GM19239 (cell line): ENCODE measurements around a stretch of chr10.

DNA sequence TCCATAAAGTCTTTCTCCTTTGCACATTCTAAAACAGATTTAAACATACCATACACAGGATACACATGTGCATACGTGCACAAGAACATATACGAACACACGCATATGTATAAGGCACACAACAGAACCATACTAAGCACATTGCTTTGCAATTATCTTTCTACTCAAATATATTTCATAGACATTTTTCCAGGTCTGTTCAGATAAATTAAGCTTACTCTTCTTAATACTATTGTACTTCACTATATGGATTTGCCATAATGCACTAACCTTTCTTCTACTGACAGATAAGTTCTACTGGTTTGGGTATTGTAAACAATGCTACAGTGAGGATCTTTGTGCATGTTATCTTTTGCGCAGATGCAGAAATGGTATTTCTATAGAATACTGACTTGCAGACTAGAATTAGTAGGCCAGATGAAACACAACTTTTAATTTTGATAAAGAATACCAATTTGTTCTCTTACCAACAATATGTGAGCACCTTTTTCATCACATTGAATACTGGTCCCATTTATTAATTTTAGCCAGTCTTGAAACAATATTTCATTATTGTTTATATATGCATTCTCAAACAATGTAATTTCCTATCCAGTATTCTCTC is 50.0 kb downstream of the USP6NL start:
- RRBS, result no CpG with 5 or more reads among the region's 4 CpGs

GRCh38 chr10:11609398-11610061 is 1.9 kb downstream of the USP6NL start:
- RRBS, result no CpG with 5 or more reads among the region's 4 CpGs

DNA sequence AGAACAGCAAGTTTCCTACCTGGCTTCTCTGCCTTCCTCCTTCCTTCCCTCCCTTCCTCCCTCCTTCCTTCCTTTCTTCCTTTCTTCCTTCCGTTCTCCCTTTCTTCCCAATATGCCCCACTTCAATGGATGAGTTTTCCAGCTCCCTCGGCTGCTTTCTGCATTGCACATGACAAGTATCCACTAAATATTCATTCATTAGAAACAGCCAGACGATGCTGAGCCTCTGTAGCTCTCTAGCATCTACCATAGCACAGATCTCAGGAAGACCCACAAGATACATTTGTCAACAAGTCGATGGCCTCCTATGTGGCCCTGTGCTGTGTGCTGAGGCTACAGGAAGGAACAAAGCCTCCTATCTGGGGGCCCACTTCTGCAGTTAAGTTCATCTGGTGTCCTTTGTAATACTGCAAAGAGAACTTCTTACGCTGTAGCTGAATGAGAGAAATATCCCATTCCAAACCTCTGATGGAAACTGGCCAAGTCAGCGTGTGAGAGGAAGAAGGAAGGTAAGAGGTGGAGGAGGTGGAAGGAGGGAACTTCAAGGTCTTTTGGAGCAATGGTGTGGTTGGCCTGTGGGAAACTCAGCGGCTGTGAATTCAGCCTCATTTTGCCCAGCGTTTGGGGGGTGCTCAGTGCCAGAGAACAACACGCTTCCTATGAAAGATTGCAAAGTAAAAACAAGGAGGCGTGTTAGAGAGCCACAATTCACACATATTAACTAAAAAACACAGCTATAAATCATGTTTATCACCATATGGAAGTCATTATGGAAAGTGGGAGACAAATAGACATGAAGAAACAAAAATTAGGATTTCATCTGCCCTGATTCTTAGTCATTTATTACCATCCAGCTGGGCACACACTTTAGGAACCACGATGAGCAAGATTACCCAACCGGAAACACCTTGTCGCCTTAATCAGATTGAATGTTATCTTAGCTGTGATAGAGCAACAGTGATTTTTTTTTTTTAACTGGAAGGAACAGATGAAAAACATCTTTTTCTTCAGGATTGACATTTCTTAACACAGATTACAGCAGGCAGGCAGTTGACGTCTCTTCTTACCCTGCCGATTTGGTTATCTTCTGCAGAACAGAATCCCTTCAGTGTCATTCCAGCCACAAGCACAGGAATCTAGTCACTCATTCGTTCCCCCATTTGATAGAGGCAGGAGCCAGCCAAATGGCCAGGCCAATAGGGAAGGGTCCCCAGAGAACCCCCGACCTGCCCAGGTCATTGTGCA is 62.2 kb upstream of the USP6NL start:
- RRBS, result no CpG with 5 or more reads among the region's 17 CpGs

DNA sequence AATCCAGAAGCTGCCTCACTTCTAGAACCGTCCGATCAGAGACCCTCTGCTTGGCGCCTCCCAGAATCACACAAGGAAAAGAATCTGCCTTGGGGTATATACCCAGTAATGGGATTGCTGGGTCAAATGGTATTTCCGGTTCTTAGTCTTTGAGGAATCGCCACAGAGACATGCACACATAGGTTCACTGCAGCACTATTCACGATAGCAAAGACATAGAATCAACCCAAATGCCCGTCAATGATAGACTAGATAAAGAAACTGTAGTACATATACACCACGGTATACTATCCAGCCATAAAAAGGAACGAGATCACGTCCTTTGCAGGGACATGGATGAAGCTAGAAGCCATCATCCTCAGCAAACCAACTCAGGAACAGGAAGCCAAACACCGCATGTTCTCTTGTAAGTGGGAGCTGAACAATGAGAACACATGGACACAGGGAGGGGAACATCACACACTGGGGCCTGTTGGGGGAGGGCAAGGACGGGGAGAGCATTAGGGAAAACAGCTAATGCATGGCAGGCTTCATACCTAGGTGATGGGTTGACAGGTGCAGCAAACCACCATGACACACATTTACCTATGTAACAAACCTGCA is 58.1 kb upstream of the ECHDC3 start:
- RRBS, result no CpG with 5 or more reads among the region's 12 CpGs

GRCh38 chr10:11881956-11882457 is 58.9 kb downstream of the PROSER2 start:
- RRBS, result no CpG with 5 or more reads among the region's 5 CpGs

DNA sequence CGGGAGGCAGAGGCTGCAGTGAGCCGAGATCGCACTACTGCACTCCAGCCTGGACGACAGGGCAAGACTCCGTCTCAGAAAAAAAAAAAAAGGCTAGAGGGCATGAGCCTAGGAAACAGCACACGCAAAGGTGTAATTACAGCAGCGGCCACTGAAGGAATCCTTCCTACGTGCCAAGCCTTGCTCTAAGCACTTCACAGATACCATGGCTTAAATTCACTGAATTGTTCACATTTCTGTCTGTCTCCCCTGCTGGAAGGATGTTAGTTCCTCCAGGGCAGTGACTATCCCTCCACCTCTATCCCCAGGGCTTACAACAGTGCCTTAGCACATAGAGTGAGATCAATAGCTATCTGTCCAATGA is 92.9 kb downstream of the PROSER2 start:
- RRBS, result no CpG with 5 or more reads among the region's 8 CpGs

DNA sequence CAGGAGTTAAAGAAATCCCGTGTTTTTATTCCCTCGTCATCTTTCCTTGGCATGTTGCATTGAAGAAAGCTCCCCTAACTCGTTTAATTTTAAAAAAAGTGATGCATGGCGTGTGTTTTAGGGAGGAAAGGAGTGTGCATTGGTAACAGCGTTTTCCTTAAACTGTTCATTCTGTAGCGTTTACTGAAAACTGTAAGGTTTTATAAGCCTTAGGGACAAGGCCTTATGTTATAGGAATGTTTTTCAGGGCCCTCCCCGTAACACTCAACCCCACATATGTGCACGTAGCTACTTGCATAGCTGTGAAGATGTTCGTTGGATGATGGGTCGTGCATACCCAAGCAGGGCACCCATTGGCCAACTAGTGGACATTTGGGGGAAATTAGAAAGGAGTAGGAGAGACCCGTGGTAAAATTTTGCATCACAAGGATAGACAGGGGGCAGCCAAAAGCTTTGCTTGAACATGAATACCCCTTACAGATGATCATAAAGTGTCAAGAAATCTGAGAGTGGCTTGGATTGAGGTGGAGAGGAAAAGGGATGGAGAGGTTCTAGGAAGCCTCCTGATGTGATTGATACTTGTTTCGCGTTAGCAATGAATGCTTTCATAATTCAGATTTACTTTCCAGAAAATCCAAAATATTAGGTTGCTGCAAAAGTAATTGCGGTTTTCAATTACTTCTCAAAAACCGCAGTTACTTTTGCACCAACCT is 789 bp downstream of the SEC61A2 start:
- RRBS, result no CpG with 5 or more reads among the region's 15 CpGs

GRCh38 chr10:12149894-12150490 is 20.5 kb downstream of the SEC61A2 start:
- RRBS, result no CpG with 5 or more reads among the region's 9 CpGs

DNA sequence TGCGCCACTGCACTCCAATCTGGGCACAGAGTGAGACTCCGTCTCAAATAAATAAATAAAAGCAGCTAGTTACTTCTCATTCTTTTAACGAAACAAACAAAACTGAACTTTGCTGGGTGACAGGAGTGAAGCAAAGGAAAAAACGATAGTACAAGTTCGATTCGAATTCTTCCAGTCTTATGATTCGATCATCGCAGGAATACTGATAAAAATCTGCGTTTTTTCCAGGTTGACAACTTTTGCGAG is 654 bp downstream of the NUDT5 start:
- RRBS, result no CpG with 5 or more reads among the region's 10 CpGs

- RRBS, result no CpG with 5 or more reads among the region's 4 CpGs
Measured at GRCh38 chr10:12455798-12456447, 106.6 kb downstream of the CAMK1D start.

DNA sequence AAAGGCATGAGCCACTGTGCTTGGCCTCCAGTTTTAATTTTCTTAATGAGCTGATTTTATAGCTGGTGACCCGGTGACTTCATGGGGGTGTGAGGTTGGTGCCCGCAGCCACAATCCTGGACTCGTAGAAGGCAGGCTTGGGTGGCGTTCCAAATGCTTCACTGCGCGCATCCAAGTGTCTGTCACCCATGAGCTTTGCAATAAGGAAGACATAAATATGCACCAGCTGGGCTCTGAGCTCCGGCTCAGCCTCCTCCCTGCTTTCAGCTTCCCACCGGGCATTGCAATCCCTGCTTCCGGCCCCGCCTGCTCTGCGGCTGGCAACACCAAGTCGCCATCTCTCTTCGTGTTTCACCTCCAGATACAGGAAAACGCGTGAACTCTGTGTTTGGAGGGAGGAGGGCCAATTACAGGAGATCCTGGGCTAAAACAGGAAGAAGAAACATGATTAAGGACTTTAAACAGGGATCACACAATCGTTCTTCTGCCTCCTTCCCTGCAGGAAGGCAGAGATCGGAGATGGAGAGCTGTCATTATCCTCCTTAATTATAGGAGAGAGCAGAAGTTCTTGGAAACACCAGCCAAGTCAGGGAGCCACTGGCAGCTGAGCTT is 134.7 kb downstream of the CAMK1D start:
- RRBS, result no CpG with 5 or more reads among the region's 17 CpGs

DNA sequence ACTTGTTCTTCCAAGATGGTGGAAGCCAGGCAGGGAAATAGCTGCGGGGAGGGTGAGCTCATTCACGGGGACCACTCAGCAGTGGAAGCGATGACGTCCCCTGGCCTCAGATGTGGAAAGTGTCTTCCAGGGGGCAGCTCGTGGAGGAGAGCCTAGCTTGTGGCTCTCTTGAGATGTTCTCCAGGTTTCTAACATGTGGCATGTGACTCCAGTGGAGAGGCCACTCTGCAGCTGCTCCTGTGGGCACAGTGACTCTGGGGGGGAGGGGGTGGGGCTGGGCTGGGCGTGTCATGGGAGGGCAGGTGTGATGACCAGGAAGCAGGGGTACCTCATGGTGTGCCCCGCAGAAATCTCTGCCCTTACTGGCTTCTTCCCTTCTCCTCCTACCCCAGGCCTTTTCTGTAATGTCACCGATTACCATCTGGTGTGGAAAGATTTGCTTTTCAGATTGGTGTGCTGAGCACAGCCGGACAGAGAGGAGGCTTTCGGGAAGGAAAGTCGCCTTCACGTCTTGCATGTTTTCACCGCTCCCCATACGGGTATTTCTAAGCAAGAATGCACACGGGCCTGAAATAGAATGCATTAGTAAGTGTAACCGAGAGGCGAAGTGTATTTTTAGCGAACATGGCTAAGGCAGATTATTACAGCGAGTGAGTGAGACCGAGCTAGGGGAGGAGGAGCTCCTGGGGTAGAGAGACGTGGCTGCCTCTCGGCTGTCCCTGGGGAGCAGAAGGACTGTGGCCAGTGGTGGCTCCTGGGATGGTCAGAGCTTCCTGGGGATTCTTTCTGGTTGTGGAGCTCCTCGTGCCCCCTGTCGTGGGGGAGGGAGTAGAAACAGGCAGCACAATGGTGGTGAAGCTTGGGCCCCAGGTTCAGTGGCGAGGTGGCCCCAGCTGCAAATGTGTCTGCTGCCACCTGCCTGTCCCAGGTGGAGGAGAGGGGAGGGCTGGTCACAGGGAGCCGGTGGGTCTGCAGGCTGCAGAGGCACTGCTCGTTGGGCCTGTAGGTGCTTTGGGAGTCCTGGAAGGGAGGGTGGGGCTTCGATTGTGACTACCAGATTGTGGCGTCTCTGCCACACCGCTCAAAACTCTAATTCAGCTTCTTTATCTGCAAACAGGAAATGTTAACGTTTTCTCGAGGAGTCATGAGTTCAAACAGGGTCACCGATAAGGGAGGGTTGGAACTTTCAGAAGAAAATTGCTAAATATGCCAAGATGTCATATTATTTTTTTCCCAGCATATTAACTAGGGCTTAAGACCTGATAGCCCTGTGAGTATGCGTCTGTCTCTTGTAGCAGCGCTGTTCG is 135.7 kb downstream of the CAMK1D start:
- RRBS, result no CpG with 5 or more reads among the region's 36 CpGs

DNA sequence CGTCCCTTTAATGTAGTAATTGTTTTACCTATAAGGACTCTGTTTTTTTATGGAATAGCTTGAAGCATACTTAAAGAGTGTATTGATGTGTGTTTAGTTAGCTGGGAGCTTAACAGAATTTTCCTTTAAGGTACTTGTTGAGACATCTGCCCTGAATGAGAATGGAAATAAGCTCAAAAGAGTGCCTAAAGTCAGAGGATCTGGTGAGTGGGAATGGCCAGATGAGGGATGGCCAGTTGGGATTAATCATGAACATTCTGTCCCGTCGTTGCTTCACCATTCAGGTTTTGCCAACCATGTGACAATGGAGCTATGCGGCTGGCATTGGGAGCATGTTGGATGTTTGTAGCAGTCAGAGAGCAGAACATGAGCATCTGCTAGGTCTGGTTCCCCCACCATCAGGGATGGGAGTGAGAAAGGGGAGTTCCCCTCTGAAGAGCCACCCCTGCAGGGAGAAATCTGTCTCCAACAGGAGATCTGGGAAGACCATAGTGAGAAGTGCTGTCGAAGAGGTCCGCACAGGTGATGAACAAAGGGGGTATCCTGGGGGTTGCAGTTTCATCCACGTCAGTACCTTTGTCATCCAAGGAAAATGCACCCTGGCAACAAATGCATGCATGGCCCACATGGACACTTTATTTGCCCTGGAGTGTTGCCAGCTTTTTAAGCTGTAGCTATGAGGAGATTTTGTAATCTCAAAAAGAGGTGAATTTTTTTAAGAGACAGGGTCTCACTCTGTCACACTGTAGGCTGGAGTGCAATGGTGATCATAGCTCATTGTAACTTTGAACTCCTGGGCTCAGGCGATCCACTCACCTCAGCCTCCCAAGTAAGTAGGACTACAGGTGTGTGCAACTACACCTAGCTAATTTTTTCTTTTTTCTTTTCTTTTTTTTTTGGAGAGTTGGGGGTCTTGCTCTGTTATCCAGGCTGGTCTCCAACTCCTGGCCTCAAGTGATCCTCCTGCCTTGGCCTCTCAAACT is 190.2 kb downstream of the CAMK1D start:
- RRBS, result no CpG with 5 or more reads among the region's 8 CpGs

GRCh38 chr10:12598910-12599690 is 249.8 kb downstream of the CAMK1D start:
- RRBS, result no CpG with 5 or more reads among the region's 10 CpGs

DNA sequence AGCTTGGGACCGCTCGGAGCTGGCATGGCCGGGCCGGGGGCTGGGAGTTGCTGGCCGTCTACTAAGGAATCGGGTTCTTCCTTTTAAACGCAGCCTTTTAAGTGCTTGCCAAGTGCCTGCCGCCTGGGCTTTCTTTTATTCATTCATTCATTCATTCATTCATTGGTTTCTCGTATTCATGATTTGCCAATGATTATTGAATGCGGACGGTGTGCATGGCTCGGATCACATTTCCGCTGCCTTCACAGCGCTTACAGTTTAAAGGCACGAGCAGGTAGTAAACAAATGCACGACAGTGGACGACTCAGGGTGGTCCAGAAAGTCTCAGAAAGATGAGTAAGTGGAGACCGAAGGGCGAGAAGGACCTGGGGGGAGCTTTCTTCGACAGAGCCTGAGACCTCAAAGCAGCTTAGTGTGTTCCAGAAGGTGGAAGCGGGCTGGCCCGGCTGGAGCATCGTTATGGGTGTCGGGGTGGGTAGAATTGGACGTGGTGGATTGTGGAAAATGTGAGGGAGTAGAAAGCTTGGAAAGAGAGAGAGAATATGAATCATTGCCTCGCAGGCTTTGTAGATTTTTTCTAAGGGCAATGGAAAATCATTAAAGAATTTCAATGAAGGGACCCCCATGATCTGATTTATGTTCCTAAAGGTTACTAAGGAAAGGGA is 529 bp downstream of the MCM10 start:
- RRBS, result 0% methylated on average over 3 of the region's 26 CpGs

DNA sequence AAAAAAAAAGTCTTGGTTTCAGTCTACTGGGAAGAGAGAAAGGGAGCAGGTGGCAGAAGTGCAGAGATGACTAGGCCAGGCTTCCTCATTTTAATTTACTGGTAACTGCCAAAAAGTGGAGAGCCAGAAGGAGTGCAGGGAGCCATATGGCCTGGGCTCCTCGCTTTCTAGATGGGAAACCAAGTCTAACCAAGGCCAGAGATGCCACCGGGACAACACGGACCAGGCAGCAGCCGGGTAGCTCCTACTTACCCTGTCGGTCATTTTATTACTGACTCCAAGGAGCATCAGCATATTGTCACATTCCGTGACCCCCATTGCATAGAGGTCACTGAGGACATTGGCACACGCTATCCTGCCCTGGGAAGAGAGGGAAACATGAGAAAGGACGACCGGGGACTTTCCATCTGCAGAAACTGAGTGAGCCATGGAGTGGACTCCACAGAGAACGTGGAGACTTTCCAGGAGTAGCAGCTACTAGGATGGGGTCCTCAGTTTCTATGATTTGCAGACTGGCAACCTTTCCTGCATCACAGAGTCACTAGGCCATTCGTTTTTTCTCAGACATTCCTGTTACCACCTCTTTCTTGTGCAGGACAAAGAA is 12.0 kb downstream of the SEPHS1 start:
- RRBS, result no CpG with 5 or more reads among the region's 11 CpGs

DNA sequence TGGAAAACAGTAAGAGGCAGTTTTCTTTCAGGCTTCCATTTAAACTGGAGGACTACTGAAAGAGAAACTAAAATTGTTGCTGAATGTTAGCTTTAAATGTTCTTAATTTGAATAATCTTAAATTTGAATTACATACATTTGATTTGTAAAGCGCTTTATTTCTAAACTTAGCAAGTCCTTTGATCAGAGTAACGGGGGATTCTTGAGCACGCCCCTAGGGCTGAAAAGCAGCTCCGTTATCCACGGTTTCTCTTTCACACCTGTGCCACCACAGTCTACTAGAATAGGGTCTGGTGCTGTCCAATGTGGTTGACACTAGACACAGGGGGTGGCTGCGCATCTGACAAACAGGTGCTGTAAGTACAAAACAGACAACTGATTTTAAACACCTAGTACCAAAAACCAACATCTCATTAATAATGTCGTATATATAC is 7.5 kb downstream of the SEPHS1 start:
- RRBS, result no CpG with 5 or more reads among the region's 7 CpGs

- RRBS, result no CpG with 5 or more reads among the region's 5 CpGs
Measured at GRCh38 chr10:13490485-13490914, 38.3 kb downstream of the BEND7 start.

- RRBS, result no CpG with 5 or more reads among the region's 11 CpGs
Measured at GRCh38 chr10:14548483-14548896, 217.8 kb upstream of the FRMD4A start.

- RRBS, result no CpG with 5 or more reads among the region's 6 CpGs
Measured at GRCh38 chr10:14553992-14555005, 220.4 kb downstream of the FAM107B start.